Non-pigmented ciliary epithelial cell (primary cell): ENCODE results near the gene TWSG1.

- RRBS, result no CpG with 5 or more reads among the region's 6 CpGs
These were observed 257.8 kb downstream of the PTPRM start for GRCh38 chr18:7824787-7825386.

- RRBS, result no CpG with 5 or more reads among the region's 4 CpGs
These were observed 305.4 kb downstream of the PTPRM start for GRCh38 chr18:7872487-7872879.

DNA sequence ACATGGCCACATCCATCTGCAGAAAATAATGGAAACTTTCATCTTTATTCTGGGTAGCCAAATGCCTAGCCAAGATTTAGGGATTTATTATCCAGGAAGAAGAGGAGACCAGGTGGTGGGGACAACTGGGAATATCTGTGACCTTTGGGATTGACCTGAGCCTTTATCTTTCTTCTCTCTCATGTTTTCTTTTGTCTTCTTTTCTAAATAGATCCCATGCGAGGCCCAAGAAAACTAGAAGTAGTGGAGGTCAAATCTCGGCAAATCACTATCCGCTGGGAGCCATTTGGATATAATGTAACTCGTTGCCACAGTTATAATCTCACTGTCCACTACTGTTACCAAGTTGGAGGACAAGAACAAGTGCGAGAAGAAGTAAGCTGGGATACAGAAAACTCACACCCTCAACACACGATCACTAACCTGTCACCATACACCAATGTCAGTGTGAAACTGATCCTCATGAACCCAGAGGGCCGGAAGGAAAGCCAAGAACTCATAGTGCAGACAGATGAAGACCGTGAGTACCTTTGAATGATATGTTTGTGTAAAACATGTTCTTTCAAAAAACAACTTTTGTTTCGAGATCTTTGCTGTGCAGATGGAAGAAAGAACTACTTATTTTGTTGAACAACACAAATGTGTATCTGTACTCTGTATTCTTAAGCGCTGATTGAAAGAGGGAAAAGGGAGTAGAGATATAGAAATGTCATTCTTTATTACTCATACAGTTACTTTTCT is 502.5 kb downstream of the PTPRM start:
- RRBS, result no CpG with 5 or more reads among the region's 10 CpGs

GRCh38 chr18:8177176-8177661 is 432.0 kb upstream of the RAB12 start:
- RRBS, result no CpG with 5 or more reads among the region's 2 CpGs

DNA sequence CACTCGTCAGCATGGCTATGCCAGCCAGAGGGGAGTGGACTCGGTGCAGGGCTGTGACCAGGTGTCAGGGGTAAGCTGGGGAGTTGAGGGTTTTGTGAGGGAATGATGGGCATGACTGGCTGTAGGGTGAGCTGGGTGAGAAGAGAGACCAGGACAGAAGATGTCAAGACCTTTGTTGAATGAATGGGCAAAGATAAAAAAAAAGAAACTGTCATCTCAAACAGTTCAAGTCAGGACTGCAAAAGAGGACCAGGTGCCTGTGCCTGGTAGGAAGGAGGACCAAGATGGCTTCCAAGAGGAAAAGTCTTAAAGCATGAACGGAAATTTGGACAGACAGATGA is 397.4 kb upstream of the RAB12 start:
- RRBS, result no CpG with 5 or more reads among the region's 3 CpGs

DNA sequence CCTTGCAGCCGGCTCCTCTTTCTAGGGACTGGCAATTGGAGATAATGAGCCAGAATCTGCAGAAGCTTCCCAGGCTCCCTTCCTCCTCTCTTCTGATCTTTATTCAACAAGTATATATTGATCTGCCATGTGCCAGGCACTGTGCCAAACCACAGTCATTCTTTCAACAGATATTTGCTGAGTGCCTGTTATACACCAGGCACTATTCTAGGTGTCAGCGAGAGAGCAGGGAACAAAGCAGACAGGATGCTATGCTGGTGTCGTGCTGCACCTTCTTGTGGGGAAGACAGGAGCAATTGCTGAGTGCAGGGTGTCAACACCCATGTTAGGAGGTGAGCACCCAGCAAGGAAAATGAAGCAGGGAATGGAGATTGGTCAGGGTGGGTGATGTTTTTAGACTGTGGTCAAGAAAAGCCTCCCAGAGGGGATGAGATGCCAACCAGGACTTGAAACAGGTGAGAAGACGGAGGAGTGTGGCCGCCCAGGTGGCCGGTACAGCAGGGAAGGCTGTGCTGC is 307.7 kb upstream of the RAB12 start:
- RRBS, result no CpG with 5 or more reads among the region's 6 CpGs

DNA sequence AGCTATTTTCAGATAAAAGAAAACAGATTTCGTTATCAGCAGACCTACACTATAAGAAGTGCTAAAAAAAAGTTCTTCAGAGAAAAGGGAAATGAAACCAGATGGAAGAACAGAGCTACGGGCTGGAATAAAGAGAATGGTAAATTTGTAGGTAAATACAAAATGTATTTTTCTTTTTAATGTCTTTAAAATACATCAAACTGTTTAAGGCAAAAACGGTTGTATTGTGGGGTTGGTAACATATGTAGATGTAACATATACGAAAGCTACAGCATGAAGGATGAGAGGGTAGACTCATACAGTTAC is 5.5 kb upstream of the RAB12 start:
- RRBS, result no CpG with 5 or more reads among the region's 4 CpGs

- RRBS, result no CpG with 5 or more reads among the region's 8 CpGs
These were observed 943 bp upstream of the RAB12 start for GRCh38 chr18:8608303-8608684.

GRCh38 chr18:8632722-8633536 is 23.7 kb downstream of the RAB12 start:
- RRBS, result no CpG with 5 or more reads among the region's 4 CpGs

GRCh38 chr18:8704258-8704908 is 973 bp upstream of the MTCL1 start:
- RRBS, result 3% methylated on average over 4 of the region's 33 CpGs

DNA sequence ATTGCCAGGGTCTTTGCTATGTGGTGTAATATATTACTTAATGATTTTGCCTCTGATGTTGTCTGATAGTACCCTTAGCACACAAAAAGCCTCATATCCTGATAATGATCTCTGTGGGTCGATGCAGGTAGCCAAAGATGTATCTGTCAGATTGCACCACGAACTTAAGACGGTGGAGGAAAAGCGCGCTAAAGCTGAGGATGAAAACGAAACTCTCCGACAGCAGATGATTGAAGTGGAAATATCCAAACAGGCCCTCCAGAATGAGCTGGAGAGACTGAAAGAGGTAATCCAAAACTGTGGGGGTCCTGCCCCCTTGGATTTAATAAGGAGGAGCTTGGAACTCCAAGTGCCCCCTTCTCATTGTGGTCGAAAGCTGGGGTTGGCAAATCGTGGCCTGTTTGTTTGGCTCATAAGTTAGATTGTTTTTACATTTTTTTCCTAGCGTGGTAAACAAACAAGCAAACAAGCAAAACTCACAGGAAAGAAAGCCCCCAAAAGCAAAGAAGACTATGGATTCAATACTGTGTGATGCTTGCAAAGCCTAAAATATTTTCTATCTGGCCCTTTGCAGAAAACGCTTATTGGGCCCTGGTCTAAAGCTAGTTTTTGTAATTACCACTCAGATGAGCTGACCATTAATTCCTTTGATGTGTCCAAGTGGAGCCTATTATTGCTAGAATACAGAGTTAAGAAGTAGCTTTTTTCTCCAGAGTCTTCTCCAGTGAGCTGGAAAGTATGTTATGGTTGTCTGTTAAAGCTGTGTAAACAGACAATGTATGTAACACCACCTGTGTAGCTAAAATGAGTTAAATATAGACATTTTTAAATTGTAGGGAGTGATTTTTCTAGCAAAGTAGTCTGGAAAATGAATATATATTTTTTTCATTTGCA is 15.1 kb downstream of the MTCL1 start:
- RRBS, result no CpG with 5 or more reads among the region's 11 CpGs

GRCh38 chr18:8998545-8999364 is 103.7 kb upstream of the NDUFV2 start:
- RRBS, result no CpG with 5 or more reads among the region's 5 CpGs

GRCh38 chr18:9092645-9093310 is 9.7 kb upstream of the NDUFV2 start:
- RRBS, result no CpG with 5 or more reads among the region's 3 CpGs

DNA sequence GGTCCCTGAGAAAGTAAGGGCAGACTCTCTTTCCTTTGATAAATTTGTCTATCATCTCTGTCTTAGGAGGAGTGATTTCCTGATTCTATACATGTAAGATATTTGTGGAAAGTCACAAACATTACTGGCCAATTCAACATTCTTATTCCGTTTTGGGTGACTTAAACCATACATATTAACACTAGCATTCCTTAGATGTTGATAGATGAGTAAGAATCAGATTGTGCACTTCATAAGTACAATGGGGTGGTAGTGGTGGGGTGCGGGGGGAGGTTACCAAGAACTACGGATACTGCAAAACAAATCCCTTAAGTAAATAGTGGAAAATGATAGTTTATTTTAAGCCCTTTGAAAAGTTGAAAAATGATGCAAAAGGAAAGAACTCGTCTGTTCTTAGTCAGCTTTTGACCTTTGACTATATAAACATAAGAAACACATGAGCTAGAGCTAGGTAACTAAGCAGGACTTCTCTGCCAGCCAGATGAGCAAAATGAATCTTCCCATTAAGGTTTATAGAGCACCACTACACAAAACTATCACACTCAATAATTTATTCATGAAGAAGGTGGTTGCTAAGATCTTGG is 7.8 kb upstream of the NDUFV2 start:
- RRBS, result no CpG with 5 or more reads among the region's 4 CpGs

DNA sequence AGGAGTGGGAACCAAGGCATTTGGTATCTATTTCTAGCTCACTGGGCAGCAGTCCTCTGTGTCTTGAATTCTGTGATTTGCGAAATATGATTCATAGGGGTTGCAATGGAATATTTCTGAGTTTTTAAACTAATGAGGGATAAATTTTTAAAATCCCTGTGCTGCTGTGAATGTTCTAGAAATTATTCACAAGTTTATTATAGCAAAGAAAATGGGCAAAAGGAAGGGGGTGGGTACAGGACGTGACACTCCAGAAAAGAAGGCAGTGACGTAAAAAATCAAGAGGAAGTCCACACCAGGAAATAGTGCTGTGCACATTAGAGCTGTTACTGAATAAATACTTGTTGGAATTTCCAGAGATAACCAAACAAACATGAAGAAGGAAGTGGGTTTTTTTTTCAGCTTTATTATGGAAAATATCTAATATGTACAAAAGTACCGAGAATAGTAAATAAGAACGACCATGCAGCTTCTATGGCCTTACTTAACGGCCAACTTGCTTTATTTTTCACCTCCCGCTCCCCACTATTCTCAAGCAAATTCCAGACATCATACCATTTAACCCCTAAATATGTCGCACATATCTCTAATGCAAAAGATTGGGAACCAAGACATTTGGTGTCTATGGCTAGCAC is 757 bp upstream of the NDUFV2 start:
- RRBS, result no CpG with 5 or more reads among the region's 8 CpGs

GRCh38 chr18:9334321-9335432 is at the start of gene TWSG1:
Gene TWSG1 (plus strand): TSS chr18:9334773.
- RRBS, result 2% methylated on average over 57 of the region's 114 CpGs

DNA sequence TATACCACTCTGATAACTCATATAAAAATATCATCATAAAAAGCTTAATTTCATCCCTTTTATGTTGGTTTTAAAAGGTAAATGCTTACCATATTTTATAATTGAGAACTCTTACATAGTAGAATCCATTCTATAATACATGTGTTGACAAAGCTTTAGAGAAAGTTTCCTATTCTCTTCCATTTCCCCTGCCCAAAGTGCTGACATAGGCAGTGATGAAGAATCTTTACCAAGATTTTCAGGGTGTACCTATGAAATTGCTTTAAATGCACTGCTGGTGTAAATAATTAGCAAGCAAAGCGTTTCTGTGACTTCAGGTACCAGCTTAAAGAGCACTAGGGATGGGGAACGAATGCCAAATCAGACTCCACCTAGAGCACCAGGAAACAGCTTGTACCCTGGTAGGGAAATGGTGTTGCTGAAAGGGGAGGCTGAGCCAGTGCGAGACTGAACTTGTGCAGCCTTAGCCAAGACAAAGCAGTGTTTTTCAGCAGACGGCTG is 65.5 kb downstream of the TWSG1 start:
- RRBS, result no CpG with 5 or more reads among the region's 4 CpGs

DNA sequence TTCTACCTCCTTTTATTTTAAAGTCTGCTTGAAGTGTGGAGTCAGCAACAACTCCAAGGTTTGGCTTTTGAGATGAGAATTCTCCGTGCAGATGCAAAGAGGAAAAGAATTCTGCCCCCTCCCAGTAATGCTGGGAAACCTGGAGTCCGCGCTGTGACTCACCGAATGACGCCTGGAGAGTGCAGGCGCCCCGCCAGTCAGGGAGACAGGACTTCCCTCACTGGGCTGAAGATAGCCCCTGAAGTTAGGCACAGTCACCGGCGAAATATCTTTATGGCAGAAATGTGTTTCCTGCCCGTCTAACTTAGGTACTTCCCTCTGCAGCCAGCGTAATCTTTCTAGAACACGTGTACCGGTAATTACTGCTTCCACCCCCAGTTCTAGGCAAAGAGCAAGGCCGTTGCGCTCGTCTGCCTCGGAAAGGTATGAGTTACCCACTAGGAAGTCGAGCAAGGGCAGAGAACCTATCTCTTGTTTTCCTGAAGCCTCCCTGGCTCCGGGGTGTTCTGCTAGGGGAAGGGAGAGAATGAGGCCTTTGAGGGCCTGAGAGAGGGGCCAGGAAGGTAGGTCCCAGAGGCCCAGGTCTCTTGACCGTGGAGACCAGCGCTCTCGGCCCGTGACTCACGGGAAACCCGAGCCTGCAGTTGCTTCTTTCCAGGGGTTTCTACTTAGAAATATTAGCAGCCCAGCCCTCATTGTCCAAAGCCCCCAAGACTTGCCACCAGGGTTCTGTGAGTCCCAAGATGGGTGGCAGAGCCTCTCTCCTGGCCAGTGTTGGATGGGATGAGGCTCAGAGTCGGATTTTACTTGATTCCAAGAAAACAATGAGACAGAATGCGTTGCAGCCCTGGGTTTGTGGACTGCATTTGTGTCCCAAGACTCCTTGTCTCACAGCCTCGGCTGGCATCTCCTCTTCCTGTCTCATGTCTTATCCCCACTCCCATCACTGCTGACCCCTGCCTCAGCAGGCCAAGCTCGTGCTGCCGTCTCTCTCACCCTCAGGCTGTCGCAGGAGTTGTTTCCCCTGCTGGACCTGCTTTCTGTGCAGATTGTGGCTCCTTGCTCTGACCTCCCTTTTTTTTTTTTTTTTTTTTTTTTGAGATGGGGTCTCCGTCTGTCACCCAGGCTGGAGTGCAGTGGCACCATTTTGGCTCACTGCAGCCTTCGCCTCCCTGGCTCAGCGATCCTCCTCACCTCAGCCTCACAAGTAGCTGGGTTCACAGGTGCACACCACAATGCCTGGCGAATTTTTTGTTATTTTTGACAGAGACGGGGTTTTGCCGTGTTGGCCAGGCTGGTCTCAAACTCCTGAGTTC is 70.3 kb downstream of the TWSG1 start:
- RRBS, result 98% methylated on average over 5 of the region's 37 CpGs

- RRBS, result no CpG with 5 or more reads among the region's 4 CpGs
These were observed 41.5 kb upstream of the RALBP1 start for GRCh38 chr18:9433894-9434218.